HT1080 (cell line): ENCODE results near the gene GPT2.

DNA sequence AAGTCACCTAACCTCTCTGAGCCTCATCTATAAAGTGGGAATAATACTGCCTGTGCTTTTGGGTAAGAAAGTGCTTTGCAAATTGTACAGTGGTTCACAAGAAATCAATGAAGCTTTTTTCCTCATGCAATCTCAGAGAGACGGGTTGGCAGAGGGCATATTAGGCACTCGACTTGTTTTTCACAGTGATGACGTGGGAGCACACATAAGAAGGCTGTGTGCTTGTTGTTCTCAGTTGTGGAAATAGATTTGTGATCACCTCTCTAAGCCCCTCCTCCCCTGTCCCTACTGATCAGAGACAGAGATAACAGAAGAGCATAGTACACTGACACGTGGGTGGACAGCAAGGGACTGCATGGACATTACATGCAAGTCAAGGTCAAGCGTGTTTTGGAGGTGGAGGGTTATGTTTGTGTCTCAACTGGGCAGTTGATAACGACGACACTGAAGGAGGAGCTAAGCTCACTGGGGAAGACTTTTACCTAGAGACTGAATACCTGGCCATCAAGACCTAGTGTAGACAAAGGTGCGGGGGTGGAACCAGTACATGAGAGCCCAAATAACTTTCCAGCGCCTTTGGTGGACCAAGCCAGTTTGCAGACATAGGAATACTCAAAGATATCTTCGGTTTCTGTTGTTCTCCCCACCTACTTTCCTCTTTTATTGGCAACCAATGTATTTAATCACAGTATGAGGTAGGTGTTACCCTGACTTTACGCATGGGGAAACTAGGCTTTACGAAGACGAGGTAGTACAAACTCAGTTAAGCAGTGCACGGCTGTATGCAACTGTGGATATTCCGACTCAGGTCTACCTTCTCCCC is 1.6 kb upstream of the GPT2 start:
RAMPAGE:
- cytosol, long total RNA: no peak
- long total RNA: no peak
- nucleus, long total RNA: no peak

DNA sequence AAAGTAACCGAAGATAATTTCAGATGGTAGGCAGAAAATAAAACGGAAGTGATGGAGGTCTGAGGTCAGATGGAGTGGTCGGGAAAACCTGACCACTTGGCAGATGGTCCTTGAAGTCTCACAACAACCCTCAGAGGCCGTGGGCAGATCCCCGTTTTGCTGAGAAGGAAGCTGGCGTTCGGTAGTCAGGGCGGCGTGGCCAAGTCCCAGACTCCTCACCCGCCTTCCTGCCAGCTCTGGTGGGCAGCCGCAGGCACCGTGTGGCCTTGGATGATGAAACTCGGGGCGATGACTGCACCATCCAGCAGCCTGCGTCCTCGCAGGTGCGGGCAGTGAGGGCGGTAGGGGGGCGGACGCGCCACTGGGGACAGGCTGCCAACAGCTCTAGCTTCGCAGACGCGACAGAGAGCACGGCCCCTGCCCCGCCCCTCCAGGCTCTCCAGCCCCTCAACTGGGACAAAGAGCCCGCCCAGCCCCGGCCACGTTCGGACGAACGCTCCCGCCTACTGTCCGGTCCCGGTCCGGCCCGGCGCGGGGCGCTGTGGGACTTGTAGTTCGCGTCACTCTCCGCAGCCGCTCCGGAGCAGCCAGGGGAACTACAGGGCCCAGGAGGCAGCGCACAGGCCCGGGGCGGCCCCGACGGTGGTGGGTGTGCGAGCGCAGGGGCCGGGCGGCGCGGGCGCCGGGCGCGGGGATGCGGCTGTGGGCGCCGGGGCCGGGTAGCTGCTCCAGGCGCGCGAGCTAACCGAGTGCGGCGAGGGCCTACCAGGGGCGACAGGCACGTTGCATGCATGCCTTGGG is at the start of gene GPT2:
GPT2 (plus strand) TSS at position 673 of the 801 bp plus-strand sequence.
RAMPAGE:
- cytosol, long total RNA: no peak
- long total RNA: no peak
- nucleus, long total RNA: no peak

DNA sequence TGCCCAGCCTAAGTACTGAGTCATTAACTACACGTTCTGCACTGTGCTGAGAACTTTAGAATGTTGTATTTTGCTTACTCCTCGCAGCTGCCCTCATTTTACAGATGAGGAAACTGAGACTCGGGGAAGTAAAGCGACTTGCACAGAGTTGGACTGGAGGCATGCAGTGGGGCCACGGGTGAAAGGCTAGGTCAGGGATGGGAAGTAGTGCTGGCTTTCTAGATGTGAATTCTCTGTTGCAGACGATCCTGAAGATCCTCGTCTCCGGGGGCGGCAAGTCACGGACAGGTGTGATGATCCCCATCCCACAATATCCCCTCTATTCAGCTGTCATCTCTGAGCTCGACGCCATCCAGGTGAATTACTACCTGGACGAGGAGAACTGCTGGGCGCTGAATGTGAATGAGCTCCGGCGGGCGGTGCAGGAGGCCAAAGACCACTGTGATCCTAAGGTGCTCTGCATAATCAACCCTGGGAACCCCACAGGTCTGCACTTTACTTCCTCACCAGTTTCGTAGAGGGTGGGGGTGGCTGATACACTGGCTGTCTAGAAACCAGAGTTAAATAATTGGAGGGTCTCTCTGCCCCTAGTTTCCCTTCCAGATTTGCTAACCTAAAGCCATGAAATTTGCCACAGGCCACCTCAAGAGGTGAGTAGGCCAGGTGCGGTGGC is 25.4 kb downstream of the GPT2 start:
RAMPAGE:
- cytosol, long total RNA: no peak
- long total RNA: no peak
- nucleus, long total RNA: no peak

RAMPAGE:
- cytosol, long total RNA: no peak
- long total RNA: no peak
- nucleus, long total RNA: no peak
Measured at GRCh38 chr16:46971287-46971619, 2.2 kb downstream of the DNAJA2 start.

GRCh38 chr16:47229666-47229865 is 85.8 kb upstream of the NETO2 start:
RAMPAGE:
- cytosol, long total RNA: no peak
- long total RNA: no peak
- nucleus, long total RNA: no peak

RAMPAGE:
- cytosol, long total RNA: no peak
- long total RNA: no peak
- nucleus, long total RNA: no peak
Measured at GRCh38 chr16:47289622-47290273, 146.0 kb upstream of the NETO2 start.

DNA sequence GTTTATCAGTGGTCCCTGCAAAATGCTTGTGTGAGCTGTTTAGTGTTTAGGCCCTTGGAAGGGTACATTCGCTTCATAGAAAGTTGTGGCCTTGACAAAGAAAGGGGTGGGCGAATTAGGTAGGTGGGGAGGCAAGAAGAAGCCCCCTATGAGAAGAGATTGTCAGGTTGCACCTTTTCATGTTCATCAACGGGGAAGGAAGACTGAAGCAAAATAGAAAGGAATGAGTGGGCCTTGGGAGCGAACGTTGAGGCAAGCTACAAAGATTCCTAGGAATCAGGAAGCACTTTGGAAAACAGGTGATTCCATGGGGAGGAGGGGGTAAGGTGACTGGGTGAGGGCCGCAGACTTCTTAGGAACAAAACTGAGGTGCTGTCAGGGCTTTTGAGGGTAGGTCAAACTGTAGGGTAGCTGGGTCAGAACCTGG is 614 bp downstream of the ITFG1 start:
RAMPAGE:
- cytosol, long total RNA: no peak
- long total RNA: no peak
- nucleus, long total RNA: no peak

GRCh38 chr16:47633264-47633792 is 172.2 kb downstream of the PHKB start:
RAMPAGE:
- cytosol, long total RNA: no peak
- long total RNA: no peak
- nucleus, long total RNA: no peak

RAMPAGE:
- cytosol, long total RNA: no peak
- long total RNA: no peak
- nucleus, long total RNA: no peak
Measured at GRCh38 chr16:47848390-47848963, 307.3 kb downstream of the ABCC12 start.

RAMPAGE:
- cytosol, long total RNA: no peak
- long total RNA: no peak
- nucleus, long total RNA: no peak
Measured at GRCh38 chr16:47887483-47888185, 268.2 kb downstream of the ABCC12 start.

GRCh38 chr16:48234643-48235090 is 9.4 kb upstream of the LONP2 start:
RAMPAGE:
- cytosol, long total RNA: no peak
- long total RNA: no peak
- nucleus, long total RNA: no peak

RAMPAGE:
- cytosol, long total RNA: no peak
- long total RNA: no peak
- nucleus, long total RNA: no peak
Measured at GRCh38 chr16:48245637-48246002, 1.5 kb downstream of the LONP2 start.

DNA sequence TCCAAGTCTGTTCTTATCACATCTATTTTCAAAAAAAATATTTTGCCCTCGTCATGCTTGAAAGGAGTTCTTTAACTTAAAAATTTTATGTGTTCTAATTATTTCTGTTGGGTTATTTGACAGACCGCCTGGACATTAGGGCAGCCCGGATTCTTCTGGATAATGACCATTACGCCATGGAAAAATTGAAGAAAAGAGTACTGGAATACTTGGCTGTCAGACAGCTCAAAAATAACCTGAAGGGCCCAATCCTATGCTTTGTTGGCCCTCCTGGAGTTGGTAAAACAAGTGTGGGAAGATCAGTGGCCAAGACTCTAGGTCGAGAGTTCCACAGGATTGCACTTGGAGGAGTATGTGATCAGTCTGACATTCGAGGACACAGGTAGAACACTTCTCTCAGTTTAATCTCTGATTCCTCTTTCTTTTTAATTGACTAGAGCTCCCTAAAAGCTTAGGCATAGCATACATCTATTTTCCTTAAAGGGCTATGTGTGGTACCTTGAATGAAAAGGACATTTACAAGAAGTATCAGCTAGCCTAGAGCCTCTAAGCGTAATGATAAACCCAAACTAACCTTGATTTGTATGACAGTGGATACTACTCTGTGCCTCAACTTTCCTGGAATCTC is 22.7 kb upstream of the ABCC11 start:
RAMPAGE:
- cytosol, long total RNA: no peak
- long total RNA: no peak
- nucleus, long total RNA: no peak

GRCh38 chr16:48341571-48342127 is 43.6 kb downstream of the SIAH1 start:
RAMPAGE:
- cytosol, long total RNA: no peak
- long total RNA: no peak
- nucleus, long total RNA: no peak

GRCh38 chr16:48499171-48499855 is 110.7 kb downstream of the N4BP1 start:
RAMPAGE:
- cytosol, long total RNA: no peak
- long total RNA: no peak
- nucleus, long total RNA: no peak

RAMPAGE:
- cytosol, long total RNA: no peak
- long total RNA: no peak
- nucleus, long total RNA: no peak
Measured at GRCh38 chr16:49019718-49020415, 261.8 kb downstream of the CBLN1 start.

DNA sequence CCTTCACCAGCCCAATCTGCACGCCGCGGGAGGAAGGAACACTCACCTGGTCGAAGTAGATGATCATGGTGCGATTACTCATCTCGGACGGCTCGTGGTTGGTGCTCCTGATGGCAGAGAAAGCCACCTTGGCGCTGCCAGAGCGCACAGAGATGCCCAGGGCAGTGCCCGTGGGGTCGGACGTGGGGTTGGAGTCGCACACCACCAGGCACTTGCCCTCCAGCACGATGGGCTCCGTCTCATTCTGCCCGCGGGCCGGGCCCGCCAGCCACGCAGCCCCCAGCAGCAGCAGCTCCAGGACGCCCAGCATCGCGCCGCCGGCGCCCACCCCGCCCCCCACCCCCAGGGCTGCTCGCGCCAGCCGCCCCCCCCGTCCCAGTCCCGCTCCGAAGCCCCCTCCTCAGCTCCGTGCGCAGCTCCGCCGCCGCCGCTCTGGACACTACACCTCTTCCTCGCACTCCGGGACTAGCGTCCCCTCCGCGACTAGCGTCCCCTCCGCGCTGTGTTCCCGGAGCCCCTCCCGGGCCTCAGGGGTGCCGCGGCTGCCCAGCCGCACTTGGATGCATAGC is 398 bp downstream of the CBLN1 start:
RAMPAGE:
- cytosol, long total RNA: no peak
- long total RNA: no peak
- nucleus, long total RNA: no peak

GRCh38 chr16:49755271-49755904 is 100.5 kb downstream of the ZNF423 start:
RAMPAGE:
- cytosol, long total RNA: no peak
- long total RNA: no peak
- nucleus, long total RNA: no peak

DNA sequence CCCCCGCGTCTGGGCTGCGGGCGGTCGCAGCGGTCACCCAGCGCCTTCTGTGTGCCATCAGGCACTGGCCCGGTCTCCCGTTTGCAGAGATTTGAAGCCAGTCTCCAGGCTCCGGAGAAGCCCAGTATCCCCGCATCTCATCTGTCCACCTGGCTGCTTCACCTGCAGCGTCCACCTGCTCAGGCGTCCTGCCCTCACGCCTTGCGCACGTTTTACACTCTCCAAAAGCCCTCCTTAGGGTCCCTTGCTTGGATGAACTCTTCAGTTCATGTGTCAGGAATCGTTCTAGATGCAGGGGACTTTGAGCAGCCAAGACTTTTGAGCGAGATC is 776 bp downstream of the HEATR3 start:
RAMPAGE:
- cytosol, long total RNA: no peak
- long total RNA: no peak
- nucleus, long total RNA: no peak

RAMPAGE:
- cytosol, long total RNA: no peak
- long total RNA: no peak
- nucleus, long total RNA: no peak
Measured at GRCh38 chr16:50067370-50067720, 1.6 kb downstream of the HEATR3 start.